Aortic smooth muscle cell (primary cell): Measurements from ENCODE around the genes PRND and SLC23A2.

DNA sequence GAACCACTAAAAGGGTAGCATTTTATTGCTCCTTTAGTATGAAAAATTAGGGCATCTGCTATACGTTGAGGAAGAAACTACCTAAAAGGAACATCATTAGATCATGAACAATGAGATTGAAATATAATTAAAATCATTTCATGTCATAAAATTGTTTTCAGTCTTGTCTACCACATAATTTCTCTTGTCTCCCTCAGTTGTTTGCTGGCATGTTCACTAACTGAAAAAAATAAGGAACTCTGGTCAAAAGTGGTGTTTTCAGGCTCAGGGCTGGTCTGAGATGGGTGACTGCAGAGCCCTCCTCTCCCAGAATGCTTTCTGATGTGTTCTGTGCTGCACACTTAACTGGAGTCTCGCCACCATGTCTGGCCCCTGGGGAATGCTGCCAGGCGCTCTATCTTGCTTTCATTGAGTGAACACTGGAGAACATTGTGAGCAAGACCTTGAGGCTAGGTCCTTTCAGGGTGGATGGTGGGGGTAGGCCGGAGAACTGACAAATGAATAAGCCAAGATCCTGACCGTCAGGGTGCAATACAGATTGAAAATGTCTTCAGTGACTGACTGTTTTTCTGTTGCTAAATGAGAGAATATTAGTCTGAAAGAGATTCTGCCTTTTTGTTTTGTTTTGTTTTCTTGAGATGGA is 19.4 kb downstream of the PANK2 start:
- RRBS, result no CpG with 5 or more reads among the region's 5 CpGs

- RRBS, result no CpG with 5 or more reads among the region's 6 CpGs
Measured at GRCh38 chr20:3931875-3932569, 42.8 kb downstream of the PANK2 start.

- RRBS, result no CpG with 5 or more reads among the region's 6 CpGs
Measured at GRCh38 chr20:4018275-4018914, 3.0 kb upstream of the RNF24 start.

DNA sequence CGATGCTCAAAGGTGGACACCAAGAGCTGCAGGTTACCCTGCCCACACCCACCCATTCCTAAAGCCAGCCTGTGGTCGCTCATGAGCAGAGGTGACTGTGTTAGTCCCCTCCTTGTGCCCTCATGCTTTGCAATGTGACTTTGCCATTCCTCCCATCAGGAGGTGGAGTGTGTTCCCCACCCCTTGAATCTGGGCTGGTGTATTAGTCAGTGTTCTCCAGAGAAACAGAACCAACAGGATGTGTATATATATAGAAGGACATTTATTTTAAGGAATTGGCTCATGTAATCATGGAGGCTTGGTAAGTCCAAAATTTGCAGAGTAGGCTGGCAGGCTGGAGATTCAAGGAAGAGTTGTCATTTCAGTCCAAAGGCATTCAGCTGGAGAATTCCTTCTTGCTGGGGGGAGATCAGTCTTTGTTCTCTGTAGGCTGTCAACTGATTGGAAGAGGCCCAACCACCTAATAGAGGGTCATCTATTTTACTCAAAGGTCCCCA is 54.5 kb upstream of the RNF24 start:
- RRBS, result no CpG with 5 or more reads among the region's 2 CpGs

DNA sequence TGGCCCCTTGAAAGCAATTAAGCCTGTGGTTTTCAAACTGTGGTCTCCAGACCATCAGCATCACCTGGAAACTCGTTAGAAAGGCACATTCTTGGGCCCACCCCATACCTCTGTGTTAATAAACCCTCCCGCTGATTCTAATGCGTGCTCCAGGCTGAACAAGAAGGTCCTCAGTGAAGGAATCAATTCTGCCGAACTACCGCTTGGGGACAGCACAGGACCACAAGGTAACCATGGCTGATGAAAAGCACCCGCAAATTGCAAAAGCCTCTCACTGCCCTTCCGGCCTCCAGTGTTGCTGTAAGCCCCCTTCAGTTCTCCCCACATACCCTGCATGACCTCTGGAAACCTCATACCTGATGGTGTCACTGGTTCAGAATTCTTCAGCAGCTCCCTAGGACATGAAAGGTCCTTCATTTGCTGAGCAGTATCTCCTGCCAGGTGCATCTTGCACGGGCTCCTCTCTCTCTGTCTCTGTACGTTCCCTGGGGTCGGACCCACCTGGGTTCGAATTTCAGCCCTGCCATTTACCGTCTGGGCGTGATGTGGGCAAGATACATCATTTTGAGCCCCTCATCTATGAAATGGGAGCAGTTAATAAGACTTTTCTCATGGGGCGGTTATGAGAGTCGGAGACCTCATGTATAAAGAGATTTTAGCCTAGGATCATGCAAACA is 39.9 kb upstream of the SMOX start:
- RRBS, result no CpG with 5 or more reads among the region's 15 CpGs

GRCh38 chr20:4248120-4248829 is 812 bp downstream of the ADRA1D start:
- RRBS, result 5% methylated on average over 12 of the region's 74 CpGs

DNA sequence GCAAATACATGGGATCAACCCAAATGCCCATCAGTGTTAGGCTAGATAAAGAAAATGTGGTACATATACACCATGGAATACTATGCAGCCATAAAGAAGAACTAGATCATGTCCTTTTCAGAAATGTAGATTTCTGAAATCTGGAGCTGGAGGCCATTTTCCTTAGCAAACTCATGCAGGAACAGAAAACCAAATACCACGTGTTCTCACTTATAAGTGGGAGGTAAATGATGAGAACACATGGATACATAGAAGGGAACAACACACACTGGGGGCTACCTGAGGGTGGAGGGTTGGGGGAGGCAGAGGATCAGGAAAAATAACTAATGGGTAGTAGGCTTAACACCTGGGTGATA is 153.5 kb upstream of the PRNP start:
- RRBS, result no CpG with 5 or more reads among the region's 1 CpG

DNA sequence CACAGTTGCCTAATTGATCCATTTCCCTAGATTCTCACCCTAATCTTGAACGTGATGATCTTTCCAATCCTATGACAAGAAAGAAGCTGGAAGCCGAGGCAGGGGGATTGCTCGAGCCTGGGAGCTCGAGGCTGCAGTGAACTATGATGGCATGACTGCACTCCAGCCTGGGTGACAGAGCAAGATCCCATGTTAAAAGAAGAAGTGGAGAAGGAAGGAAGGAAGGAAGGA is 100.6 kb upstream of the PRNP start:
- RRBS, result no CpG with 5 or more reads among the region's 4 CpGs

GRCh38 chr20:4702290-4703316 is 16.3 kb downstream of the PRNP start:
- RRBS, result no CpG with 5 or more reads among the region's 11 CpGs

DNA sequence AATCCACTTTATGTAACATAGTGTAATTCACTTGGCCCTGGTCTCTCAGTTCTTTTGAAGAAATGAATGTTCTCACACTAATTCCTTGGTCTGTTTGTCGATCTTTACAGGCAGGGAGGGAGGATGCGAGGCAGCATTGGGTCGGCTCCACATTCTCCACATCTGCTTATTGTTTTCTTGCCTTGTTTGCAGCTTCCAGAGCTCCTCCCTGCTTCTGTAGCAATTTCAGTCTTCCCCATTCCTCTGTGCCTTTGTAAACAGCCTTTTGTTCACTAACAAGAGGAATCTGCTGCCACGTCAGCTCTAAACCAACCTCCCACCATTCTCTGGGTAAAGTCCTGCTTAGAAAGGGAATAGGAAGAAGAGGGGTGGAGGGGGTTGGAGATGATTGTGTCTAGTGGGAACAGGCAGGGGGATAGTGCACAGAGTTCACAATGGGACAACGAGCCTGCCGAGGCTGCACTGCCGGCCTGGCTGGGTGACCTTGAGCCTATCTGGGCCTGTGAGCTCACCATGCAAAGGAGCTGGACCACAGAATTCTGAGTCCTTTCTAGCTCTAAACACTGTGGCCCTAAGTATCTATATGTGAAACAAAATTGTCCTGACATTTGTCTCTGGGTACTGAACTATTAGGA is 1.6 kb upstream of the PRND start:
- RRBS, result no CpG with 5 or more reads among the region's 7 CpGs

DNA sequence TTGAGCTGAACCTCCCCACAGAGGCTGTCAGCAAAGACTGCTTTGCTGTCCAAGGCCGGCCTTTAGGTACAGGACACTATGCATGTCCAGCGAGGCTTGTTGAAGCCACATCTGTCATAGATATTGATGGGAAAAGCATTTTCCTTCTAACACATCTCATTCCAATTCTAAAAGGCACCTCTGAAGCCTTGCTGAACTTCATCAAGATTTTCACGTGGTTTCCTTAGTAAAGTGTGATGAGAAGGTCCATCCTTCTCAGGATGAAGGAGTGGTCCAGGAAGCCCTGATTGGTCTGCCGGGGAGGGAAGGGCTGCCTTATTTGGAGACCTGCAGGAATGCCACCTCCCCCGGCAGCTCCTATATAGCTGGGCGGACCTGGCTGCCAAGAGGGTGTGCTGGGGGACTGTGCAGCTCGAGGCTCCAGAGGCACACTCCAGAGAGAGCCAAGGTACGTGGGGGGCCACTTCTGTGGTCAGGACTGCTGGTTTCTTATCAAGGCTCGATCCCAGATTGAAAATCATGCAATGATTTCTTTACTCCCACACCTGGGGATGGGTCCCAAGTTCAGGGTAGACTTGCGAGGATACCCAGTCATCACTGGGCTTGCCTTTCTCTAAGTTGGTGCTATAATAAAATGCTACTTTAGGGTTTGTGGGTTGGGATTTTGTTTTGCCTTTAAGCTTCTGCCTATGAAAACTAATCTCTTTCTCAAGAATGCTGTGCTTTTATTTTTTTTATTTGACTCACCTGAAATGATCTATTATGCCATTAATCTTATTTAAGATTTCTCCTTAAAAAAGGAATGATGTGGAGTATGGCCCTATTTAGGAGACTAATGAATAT is at the start of gene PRND:
PRND (plus strand) TSS at position 388 of the 843 bp plus-strand sequence.
- RRBS, result 36% methylated on average over 2 of the region's 10 CpGs

DNA sequence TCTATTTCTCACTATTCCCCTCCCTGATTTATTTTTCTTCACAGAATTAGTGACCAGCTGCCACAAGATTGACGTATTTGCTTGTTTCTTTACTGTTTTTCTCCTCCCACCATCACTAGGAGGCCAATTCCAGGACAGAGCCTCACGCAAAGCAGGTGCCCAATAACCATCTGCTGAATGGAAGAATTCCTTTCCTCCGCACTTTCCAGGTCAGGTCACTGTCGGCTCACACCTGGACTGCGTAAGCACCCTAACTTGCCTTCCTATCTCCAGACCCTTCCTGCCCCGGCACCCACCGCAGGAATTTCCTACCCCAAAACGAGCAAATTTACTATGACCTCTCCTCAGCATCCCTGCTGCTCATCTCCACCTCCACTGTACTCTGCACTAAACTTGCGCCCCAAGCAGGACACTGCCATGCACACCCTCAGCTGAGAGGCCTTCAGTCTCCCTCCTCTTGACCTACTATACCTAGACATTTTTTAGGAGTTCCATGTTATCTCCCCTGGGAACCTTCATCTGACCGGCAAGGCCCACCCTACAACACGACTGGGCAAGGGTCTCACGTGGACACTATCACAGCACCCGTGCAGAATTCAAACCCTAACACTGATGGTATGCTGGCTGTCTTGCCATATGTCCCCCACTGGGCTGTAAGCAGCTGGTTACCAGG is 75.8 kb downstream of the SLC23A2 start:
- RRBS, result no CpG with 5 or more reads among the region's 13 CpGs

- RRBS, result 2% methylated on average over 47 of the region's 85 CpGs
Measured at GRCh38 chr20:5001173-5002022, at the start of gene SLC23A2. Gene SLC23A2 (minus strand): TSS chr20:5001510.

GRCh38 chr20:5090033-5090529 is 22.8 kb downstream of the TMEM230 start:
- RRBS, result no CpG with 5 or more reads among the region's 4 CpGs

- RRBS, result no CpG with 5 or more reads among the region's 18 CpGs
Measured at GRCh38 chr20:5118567-5119084, 1.1 kb downstream of the PCNA start.

DNA sequence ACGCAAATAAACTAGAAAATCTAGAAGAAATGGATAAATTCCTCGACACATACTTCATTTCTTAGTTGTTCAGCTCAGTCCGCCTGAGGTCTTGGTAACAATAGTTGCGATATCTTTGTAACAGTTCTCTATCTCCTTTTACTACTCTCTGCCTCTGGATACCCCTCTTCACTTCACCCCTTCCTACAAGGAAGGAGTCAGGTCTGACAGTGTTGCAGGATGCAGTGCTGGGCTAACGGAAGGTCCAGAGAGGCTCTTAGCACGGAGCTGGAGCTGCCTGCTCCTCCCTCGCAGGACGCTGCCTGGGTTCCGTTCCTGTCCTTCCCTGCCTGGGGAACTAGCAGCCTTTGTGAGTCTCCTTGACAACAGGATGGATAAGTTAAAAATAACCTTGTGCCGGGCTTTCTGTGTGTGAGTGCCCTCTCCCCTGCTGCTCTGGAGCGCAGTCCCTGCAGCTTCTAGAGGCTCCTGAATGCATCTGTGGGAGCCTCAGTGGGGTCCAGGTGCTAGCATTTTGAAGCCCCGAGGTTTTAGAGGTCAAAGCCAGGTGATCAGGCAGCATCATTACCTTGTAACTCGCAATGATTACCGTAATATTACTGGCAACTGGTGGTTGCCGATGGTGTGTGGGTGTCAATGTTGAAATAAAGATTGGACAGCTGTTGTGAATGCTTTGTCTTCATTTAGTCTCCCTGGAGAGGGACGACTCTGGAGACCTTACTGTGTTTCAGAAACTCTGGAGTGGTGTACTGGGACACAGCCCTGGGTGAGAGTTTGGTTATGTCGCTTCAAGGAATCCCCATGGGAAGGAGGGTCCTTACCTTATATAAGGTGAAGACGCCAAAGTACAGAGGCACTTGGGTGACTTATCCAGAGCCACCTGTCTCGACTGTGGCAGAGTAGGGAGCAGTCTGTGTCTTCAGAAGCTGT is 44.4 kb downstream of the CDS2 start:
- RRBS, result no CpG with 5 or more reads among the region's 19 CpGs

DNA sequence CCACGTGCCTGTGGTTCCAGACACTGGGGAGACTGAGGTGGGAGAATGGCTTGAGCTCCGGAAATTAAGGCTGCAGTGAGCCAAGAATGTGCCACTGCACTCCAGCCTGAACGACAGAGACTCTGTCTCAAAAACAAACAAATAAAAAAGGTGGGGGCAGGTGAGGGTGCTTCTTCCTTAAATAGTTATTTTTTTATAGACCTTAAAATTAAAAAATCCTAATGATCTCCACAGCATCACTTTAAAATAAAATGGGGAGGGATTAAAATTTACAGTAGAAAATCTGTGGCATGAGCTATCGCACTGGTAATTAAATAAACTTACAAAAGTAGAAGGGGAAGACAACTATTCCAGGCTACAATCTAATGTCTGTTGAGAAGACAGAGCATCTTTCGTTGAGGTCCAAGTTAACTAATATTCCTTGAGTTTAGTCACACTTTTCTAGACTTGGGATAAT is 36.2 kb downstream of the GPCPD1 start:
- RRBS, result no CpG with 5 or more reads among the region's 5 CpGs

DNA sequence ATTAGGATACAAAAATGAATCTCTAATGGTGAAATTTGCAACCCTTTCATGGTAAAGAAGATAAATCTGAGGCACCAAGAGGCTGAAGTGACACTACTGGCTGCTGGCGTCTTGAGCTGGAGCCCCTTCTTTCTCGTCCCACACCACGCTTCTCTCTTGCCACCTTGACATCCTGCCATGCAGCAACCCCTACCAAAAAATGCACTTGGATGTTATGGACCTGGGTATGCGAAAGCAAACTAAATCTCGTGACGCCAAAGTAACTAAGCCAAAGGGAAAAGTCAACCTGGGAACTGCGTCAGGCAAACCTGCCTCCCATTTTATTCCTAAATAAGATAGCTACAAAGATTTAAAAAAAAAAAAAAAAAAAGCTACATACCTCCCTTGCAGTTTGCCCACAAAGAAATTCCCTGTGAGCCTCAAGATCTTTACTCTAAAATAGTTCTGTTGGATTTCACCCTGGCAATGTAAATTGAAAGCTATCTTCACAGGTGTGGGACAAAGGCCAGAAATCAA is 40.7 kb upstream of the GPCPD1 start:
- RRBS, result no CpG with 5 or more reads among the region's 7 CpGs

DNA sequence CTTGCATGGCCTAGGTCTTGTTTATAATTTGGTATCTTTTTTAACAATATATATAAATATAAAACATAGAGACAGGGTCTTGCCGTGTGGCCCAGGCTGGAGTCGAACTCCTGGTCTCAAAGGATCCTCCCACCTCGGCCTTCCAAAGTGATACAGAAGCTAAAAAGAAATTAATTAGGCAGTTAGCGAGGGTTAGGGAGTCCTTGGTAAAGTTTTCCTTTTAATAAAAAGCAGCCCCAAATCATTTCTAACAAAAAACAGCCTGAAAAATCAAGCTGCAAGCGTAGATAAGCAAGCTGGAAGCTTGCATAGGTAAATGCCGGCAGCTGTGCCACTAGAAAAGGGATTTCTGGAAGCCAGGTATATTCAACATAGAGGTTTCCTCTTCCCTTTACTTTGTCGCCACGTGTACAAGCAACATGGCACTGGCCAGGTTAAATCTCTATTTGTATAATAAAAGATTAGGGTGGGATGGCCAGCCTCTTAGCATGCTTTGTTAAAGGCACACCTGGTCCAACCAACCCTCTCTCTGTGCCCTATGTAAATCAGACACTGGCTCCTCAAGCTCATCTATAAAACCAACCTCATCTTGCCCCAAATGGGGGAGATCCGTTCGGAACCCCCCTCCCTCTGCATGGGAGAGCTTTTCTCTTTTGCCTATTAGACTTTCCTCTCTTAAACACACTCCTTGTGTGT is 3.2 kb downstream of the SHLD1 start:
- RRBS, result no CpG with 5 or more reads among the region's 10 CpGs

DNA sequence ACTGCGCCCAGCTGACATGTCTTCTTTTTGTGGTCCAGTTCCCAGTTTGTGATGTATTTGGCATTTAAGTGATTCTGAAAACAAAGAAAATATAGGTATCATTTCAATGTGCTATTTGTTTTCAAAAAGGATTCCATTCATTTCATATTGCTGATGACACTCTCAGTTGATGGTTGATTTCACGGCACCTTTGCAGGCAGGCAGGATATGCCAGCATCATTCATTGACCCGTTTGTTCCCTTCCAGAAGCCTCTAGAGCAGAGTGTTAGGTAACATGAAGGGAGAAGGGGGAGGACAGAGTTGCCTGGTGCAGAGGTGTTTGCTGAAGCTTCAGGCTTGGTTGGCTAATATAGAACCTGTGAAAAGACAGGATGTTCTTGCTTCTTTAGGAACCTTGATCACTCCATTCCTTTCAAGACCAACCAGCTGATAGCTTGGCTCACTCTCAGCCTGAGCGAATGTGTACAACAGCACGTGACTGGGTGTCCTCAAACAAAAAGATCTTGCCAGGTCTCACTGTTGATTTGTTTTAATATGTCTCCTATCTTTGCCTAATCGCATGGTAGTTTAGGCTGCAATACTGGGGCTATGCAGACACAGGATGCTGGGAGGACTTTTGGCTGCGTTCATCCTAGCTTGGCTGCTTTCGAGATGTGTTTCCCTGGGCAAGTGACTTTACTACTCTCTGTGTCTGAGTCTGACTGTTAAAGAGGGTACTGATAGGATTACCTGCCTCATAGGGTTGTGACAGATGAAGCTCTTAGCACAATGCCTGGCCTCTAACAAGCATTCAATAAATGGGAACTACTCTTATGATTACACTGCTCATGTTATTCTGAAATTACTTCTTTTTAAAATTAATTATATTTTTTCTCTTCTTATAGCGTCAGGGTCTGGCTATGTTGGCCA is 16.0 kb downstream of the SHLD1 start:
- RRBS, result no CpG with 5 or more reads among the region's 9 CpGs